Diencephalon (tissue), 2 donors: ENCODE results near the genes MEX3A and CRABP2.

DNA sequence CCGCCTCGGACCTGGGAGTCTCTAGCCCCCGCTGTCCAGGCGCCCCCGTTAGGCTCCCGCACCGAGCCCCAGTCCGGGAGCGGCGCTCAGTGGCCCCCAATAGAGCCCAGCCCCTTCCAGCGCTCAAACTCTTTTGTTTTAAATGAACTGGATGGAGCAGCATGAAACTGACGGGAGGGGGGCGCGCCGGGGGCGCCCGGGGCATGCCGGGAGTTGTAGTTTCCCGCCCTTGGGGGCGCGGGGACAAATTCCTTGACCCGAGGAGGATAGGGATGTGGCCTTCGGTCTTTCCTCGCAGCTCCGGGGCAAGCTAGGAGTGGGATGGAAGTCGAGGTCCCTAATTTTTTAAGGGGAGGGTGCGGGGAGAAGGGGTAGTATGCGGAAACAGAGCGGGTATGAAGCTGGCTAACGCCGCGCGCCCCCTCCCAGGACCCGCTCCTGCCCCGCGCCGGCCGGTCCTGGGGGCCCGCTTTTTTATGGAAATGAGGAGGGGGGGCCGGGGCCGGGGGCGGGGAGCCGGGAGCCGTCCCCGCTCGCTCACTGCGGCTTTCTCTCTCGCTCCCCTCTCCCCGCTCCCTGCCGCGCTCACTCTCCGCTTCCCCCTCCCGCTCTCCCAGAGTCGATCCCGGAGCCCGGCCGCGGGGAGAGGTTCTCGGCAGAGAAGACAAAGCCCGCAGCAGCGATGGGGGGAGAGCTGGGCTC is at the start of gene MEX3A:
Gene MEX3A (minus strand): TSS at position 135 of the 702 bp plus-strand sequence.
- RAMPAGE, long total RNA = no peak

- RAMPAGE, long total RNA = no peak
These were observed 14.0 kb upstream of the MEX3A start for GRCh38 chr1:156095895-156096965.

- RAMPAGE, long total RNA = no peak
These were observed 3.2 kb downstream of the LMNA start for GRCh38 chr1:156117679-156118145.

GRCh38 chr1:156129459-156129693 is 14.9 kb downstream of the LMNA start:
- RAMPAGE, long total RNA = no peak

- RAMPAGE, long total RNA = no peak
These were observed 15.8 kb upstream of the SEMA4A start for GRCh38 chr1:156137504-156137966.

- RAMPAGE, long total RNA = no peak
These were observed 2.0 kb downstream of the PAQR6 start for GRCh38 chr1:156245683-156246430.

- RAMPAGE, long total RNA = no peak
These were observed 1.5 kb downstream of the SMG5 start for GRCh38 chr1:156281051-156281675.

DNA sequence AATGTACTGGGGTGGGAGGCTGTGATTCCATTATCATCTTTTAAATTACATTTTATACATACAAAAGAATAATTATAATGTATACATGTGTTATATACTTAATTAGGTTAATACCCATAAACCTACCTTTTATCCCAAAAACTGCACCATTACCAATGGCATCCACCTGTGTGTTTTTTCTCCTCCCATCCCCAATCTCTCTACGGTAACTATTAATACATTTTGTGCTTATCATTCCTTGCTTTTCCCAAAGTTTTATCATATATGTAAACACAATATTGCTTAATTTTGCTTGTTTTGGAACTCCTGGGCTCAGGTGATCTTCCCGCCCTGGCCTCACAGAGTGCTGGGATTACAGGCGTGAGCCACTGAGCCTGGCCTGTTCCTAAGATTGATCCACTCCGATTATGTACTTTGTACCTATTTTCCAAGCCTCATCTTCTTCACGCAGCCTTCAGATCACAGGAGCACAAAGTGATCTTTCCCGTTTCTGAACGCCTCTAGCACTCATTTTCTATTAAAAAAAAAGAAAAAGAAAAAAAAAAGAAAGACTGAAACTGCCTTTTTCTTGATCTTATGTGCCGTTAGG is 45.3 kb downstream of the MEF2D start:
- RAMPAGE, long total RNA = no peak

GRCh38 chr1:156456184-156457175 is 44.1 kb downstream of the MEF2D start:
- RAMPAGE, long total RNA = no peak

- RAMPAGE, long total RNA = no peak
These were observed 10.1 kb downstream of the MEF2D start for GRCh38 chr1:156490079-156491244.

GRCh38 chr1:156502597-156503867 is 2.5 kb upstream of the MEF2D start:
- RAMPAGE, long total RNA = no peak

DNA sequence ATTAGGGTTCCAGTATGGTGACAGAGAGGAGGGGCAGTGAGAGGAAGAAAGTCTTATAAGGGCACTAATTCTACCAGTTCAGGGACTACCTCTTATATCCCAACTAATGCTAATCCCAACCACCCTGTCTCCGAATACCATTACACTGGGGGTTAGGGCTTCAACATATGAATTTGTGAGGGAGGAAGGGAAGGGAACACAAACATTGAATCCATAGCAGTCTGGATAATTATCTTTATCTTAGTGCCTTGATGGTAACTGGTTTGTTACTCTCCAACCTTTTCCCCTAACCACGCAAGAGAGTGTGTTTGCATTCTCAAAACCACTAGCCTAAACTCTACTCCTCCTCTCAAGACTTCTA is 864 bp upstream of the NAXE start:
- RAMPAGE, long total RNA = no peak

GRCh38 chr1:156600575-156601348 is 9.2 kb downstream of the NAXE start:
- RAMPAGE, long total RNA = no peak

DNA sequence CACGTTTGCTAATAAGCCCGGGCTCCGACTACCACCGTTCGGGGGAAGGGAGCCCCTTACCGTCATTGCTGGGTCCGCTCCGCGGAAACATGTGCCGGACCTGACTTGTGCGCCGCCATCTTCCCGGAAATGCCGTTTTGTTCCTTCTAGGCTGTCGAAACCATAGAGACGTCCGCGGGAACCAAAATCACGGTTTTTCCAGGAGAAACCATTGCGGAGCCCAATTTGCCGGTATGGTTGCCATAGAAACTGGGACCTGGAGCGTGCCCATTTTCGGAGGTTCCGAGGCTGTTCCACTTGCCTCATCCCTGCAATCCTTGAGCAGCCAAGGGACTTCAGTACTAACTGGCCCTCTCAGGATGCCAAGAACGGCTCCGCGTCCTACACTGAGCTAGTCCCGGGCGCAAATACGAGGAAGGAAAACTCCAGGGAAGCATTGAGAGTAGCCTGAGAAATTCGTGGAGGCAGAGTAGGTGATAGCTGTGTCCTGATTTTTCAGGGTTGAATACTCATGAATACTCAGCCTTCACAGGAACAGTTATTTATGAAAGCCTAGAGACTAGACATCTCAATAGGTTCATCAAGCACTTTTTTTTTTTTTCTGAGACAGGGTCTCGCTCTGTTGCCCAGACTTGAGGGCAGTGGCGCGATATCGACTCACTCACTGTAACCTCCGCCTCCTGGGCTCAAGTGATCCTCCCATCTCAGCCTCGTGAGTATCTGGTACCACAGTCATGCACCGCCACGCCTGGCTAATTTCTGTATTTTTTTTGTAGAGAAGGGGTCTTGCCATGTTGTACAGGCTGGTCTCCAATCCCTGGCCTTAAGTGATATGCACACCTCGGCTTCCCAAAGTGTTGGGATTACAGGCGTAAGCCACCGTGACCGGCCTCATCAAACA is 10.0 kb downstream of the NAXE start:
- RAMPAGE, long total RNA = start-site peak on the minus strand centred at position 111 of the sequence, 35 bp wide, 19 and 92 reads in 2 replicates

- RAMPAGE, long total RNA = no peak
These were observed 11.7 kb downstream of the NES start for GRCh38 chr1:156665417-156665981.

DNA sequence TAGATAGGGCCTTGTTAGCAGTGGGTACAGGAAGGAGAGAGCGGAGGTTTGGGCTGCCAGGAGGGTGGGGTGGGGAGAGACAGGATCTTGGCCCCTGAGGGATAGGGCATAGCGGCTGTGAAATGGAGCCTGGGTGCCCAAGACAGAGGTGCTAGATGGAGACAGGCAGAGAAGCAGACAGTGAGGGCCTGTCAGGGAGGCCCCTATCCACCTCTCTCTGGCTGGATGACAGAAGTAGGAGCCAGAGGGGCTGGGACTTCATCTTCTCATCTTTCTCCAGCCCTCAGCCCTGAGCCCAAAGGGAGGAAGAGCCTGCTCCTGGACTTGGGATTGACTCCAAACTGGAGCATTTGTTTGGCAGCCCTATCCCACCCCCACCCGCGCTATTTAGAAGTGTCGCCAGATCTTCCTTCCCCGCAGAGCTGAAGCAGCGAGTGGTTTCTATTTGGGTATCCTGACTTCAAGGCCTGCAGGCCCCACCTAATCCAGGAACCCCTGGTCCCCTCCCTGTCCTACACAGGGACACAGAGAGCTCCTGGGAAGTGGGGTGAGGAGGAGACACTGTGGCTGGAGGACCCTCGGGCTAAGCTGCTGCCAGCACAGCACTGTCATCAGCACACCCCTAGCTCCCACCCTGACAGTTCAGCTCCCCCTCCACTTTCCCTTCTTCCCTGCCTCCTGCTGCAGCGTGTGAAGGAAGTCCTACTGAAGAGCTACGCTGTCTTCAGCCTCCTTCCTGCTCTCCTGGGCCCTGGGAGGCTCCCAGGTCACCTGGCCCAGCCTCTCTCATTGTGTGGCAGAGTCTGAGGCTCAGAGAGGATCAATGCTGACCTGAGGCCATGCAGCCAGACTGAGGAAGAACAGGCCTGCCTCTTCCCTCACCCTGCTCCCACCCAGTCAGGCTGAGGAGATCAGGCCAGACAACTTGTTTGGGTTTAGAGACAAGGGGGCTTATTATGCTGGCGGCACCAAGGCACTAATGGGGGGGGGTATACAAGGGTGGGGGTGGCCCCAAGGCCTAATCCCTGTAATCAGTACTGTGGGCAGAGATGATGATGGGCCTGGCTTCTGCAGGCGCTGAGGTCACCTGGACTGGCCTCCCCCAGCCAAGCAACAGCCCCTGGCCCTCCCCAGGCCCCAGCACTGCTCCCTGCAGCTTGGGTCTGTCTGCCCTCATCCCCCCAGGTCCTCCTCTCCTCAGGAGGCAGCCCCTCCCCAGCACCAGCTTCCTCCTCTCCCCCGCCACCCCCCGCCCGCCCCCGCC is 9.3 kb downstream of the NES start:
- RAMPAGE, long total RNA = no peak

DNA sequence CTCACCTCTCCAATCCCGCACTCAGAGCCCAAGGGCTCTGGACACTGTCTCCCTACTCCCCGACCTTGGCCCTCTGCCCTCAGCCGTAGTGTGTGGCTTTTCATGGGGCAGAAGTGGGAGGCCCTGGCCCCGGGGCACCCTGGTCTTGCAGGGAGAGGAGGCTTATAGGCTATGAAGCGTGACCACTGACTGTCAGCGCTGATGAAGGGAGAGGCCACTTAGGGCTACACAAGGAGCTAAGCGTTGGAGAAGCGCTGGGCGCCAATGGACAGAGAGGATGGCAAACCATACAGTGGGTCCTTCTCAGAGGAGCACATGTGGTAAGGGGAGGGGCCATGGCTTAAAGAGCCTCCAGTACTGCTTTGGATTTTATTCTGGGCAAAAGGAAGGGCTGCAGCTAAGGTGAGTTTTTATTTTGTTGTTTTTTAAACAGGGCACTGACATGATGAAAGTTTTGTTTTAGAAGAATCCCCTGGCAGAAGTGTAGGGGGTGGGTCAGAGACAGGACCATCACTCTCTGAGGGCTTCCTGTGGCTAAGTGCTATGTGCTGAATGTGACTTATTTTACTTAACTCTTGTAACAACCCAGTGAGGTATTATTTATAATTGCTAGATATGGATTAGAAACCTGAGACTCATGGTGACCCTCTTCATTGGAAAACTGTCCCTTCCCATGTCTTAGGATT is 7.8 kb downstream of the CRABP2 start:
- RAMPAGE, long total RNA = no peak

- RAMPAGE, long total RNA = no peak
These were observed at the start of gene CRABP2 for GRCh38 chr1:156705323-156706314. CRABP2 (minus strand) TSS chr1:156705583.

DNA sequence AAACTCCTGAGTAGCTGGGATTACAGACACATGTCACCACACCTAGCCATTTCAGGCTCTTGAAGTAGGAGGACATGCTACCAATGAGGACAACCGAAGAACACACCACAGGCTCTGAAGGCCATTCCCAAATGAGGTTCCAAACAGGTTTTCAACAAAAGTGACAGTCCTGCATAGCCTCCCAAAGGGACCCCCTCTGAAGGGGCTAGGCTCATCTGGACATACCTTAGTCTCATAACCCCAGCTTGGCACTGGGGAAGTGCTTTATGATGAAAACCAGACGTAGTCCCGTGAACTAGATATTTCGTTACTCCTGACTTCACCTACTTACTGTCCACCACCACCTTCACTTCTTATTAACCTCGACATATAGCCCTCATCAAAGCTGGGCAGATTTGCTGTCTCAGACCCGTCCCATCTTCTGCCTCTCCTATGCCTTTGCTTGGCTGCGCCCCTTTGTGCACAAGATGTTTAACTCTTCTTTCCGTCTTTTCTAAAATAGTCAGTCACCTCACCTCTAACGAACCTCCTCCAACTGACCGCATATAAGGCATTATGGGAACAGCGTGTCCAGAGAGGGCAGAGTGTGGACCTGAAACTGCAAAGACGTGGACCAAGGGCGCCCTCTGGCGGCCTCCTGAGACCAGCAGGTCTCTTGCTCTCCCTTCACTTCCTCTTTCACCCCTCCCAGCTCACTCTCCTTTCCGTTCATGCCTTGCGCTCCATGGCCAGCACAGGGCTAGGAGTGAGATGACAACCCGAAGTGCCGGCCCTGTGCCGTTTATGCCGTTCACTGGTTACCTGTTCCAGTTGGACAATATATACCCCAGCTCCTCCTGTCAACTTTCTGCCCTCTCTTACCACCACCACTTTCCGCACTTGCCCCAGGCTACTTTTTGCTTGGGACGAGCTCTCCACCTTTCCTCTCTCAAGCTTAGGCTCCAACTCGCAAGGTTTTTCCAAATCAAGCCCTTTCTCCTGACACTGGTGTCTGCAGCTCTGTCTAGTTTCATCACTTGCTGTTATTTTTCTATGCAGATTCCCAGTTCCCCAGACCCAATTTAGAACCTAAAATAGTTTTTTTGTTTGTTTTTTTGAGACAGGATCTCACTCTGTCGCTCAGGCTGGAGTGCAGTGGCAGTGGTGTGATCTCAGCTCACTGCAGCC is 2.5 kb upstream of the METTL25B start:
- RAMPAGE, long total RNA = no peak

DNA sequence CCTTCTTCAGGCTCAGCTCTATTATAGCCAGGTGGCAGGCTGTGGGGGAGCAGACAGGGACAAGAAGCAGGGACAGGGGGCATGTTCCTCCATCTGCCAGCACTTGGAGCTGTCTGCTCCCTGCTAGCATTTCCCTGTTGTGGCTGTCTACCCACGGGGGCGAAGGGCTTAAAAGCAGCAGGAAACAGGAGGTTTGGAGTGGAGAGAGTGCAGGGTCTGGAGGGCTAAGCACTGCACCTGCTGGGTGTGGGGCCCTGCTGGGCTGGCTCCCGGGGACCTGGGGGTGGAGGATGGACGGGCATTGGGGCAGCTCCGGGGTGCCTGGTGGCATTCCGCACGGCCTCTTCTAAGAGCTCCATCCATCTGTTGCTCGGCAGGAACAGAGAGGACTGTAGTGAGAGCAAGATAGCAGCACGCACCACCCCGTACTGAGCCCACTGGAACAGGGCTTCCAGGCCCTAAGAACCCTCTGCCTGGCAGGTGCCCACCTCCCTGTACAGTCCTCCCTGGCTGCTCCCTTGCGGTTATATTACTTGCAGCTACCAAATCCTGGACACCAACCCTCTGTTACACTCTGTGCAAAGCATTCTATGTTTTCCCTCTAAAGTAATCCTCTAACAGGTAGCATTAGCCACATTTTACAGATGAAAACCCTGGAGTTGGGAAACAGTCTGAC is 21.3 kb downstream of the LRRC71 start:
- RAMPAGE, long total RNA = no peak